Foreskin fibroblast (primary cell): ENCODE data around the genes HNRNPF, ZNF32 and RASSF4.

GRCh38 chr10:43409100-43410162 is at the start of gene HNRNPF:
Gene HNRNPF (minus strand): TSS chr10:43409186.
- RRBS, result 2% methylated on average over 27 of the region's 84 CpGs

DNA sequence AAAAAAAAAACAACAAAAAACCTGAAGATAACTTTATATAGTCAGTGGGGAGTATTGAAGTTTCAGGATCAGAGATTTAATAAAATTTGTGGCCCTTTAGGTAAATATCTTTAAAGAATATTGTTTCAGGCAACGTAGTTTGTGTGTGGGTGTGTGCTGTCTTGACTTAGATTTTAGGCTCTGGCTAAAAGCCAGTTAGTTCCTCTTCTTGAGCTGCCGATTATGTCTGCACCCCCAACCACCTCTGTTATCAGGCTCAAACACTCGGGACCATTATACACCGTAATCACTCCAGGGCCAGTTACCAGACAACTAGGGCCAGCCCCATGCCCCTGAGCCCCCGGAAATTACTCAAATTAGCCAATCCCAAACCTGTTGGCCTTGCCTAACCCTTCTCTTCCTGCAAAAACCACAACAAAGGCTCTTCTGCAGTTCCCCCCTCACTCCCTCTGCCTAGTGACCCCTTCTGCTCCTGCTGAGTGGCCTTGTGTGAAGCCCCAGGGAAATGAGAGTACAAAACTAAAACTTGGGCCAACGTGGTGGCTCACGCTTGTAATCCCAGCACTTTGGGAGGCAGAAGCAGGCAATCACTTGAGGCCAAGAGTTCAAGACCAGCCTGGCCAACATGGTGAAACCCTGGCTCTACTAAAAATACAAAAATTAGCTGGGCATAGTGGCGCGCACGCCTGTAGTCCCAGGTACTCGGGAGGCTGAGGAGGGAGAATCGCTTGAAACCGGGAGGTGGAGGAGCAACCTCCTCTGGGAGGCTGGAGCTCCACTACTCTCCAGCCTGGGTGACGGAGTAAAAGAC is 9.1 kb upstream of the HNRNPF start:
- RRBS, result no CpG with 5 or more reads among the region's 14 CpGs

- RRBS, result 1% methylated on average over 43 of the region's 87 CpGs
Observed at GRCh38 chr10:43648555-43649521, at the start of gene ZNF32. Gene ZNF32 (minus strand): TSS chr10:43648881.

GRCh38 chr10:43689955-43690774 is 41.5 kb upstream of the ZNF32 start:
- RRBS, result under 1% methylated on average over 21 of the region's 65 CpGs

DNA sequence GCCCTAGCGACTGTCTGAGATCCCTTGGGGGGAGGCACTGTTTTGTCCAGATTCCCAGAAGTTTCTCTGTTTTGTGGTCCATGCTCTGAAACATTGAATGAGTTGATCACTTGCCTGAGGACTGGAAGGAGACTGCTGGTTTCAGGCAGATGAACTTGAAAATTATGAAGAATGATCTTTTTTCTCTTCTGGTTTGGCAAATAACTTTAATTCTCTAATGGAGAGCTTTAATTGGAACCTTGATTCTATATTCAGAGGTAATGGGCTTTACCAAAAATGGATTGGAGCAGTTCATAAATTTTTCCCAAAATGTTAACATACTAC is 312.4 kb upstream of the ZNF32 start:
- RRBS, result no CpG with 5 or more reads among the region's 1 CpG

DNA sequence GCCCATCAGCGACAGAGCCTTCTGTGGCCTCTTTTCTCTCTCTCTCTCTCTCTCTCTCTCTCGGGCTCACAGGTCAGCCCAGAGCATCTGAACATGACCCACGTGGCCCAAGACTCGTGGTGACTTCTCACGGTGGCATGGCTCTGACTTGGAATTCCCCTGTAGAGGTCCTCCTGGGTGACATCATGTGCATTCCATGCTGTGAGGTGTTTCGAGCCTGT is 359.5 kb upstream of the ZNF32 start:
- RRBS, result no CpG with 5 or more reads among the region's 6 CpGs

- RRBS, result no CpG with 5 or more reads among the region's 13 CpGs
Observed at GRCh38 chr10:44233441-44234088, 151.3 kb downstream of the CXCL12 start.

GRCh38 chr10:44383422-44384430 is 1.2 kb downstream of the CXCL12 start:
- RRBS, result no CpG with 5 or more reads among the region's 58 CpGs

GRCh38 chr10:44786310-44787114 is 124.6 kb upstream of the TMEM72 start:
- RRBS, result no CpG with 5 or more reads among the region's 9 CpGs

DNA sequence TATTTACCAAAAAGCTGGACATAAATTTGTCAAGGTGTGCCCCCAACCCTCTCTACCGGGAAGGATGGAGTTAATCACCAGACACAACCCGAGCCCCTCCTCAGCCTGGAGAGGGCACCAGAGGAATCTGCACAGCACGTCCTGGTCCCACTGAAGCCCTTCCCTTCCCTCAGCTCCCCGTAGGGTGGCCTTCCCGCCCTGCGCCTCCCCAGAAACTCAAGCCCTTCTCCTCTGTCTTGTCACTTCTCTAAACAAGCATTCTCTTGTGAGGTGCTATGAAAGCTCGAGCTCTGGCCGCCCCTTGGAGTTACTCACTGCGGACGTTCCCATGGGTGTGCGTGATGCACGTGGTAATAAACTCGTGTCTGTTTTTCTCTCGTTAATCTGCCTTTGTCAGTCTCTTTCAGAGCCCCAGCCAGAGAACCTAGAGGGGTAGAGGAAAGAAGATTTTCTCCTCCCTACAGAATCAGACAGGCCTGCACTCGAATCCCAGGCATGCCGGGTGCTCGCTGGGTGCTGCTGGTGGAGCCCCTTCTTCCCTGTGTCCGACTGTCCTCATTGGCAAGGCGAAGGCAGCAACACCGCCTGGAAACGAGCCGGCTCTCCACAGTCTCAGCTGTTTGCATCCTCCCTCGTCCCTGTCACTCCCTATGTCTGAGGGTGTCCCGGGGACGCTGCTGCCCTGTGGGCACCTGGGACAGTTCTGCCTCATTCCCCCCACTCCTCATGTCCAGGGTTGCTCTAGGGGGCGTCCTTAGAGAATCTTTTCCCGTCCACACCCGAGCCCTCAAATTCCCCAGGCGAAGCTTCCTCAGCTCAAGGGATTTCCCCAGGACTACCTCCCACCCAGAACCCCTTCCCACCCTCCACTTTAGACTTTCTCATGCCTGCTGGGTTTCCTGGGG is 31.8 kb upstream of the TMEM72 start:
- RRBS, result 12% methylated on average over 9 of the region's 29 CpGs

DNA sequence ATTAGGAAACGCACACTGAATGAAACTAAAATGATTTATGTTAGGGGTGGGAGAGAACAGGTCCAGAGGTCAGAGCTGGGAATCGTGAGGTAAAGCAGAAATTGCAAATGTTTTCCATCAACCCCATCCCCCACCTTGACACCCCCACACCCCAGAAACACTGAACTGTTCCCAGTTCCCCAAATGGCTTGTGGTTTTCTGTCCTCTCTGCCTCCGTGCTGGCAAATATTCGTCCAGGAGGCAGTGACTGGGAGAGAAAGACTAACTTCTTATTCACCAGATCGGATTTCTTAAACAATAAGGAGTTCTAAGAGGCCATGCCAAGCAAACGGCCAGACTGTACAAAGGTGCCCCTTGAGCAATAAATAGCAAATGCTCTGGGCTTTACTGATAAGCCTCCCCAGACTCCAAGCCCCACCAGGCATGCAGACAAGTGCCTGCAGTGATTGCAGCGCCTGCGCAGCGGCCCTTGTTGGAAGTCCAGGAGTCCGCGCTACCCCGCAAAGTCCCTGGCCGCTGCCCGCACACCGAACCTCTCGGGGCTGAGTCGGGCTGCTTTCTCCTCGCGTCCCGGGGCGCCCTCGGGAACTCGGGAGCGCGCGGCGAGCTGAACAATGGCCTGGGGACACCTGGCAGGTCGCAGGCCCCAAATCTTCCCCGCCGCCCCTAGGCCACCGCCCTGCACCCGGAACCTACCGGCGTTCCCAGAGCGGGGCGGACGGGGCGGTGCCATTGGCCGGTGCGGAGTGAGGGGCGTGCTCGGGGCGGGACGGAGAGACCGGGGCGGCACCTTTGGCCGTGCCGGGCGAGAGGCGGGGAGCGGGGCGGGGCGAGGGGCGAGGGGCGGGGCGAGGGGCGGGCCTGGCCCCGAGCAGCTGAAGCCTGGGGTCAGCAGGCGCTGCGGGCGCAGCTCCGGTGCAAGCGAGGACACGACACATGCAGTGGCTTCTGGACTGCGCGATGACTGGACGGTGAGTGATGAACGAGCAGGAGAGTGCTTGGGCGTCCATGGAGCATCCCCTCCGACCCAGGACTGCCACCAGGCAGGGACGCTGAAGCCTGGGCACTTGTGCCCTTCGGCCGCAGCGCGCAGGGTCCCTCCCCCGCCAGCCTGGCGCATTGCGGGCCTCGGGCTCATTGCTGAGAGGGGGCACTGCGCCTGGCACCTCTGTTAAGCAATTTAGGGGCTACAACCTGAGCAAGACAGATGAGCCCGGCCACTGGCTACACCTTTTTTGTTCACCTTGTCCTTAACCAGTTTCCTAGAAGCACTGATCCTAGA is at the start of gene RASSF4:
Gene RASSF4 (plus strand): TSS at position 907 of the 1,282 bp plus-strand sequence.
- RRBS, result 1% methylated on average over 29 of the region's 81 CpGs

GRCh38 chr10:44976299-44976737 is 2.3 kb downstream of the DEPP1 start:
- RRBS, result no CpG with 5 or more reads among the region's 1 CpG

DNA sequence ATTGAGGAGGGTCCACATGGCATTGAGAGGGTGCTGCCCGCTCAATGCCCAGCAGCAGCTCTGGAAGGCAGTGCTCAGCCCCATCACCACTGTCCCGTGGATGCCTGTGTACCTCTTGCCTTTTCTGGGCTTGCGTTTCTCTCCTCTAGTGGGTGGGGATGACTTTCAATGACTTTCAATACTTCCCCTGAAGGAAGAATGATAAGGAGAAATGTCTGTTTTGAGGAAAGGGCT is 6.8 kb upstream of the ZNF22 start:
- RRBS, result no CpG with 5 or more reads among the region's 3 CpGs

DNA sequence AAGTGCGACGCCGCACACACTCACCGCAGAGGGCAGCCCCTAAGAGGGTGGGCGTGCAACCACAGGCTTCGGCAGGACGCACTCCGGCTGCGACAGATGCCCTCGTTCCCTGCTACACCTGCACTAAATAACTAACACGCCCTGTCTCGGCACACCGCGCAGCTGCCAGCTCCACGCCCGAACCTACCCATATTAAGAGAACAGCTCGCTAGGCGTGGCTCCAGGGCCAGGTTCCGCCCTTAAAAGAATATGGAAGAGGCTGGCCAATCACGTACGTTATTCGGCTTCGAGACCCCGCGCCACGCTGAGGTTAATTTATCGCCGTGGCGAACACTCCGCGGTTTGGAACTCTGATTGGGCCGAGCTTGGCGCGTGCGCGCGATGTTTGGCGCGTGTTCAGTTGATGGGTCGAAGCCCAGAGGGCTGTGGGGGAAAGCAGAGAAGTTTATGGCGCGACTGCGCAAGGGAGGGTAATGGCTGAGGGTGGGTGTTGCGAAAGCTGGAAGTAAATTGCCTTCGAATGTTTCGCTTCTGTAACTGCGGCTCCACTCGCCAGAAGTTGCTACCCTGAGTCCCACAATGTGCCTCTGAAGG is 91.0 kb downstream of the OR13A1 start:
- RRBS, result 85% methylated on average over 4 of the region's 48 CpGs

DNA sequence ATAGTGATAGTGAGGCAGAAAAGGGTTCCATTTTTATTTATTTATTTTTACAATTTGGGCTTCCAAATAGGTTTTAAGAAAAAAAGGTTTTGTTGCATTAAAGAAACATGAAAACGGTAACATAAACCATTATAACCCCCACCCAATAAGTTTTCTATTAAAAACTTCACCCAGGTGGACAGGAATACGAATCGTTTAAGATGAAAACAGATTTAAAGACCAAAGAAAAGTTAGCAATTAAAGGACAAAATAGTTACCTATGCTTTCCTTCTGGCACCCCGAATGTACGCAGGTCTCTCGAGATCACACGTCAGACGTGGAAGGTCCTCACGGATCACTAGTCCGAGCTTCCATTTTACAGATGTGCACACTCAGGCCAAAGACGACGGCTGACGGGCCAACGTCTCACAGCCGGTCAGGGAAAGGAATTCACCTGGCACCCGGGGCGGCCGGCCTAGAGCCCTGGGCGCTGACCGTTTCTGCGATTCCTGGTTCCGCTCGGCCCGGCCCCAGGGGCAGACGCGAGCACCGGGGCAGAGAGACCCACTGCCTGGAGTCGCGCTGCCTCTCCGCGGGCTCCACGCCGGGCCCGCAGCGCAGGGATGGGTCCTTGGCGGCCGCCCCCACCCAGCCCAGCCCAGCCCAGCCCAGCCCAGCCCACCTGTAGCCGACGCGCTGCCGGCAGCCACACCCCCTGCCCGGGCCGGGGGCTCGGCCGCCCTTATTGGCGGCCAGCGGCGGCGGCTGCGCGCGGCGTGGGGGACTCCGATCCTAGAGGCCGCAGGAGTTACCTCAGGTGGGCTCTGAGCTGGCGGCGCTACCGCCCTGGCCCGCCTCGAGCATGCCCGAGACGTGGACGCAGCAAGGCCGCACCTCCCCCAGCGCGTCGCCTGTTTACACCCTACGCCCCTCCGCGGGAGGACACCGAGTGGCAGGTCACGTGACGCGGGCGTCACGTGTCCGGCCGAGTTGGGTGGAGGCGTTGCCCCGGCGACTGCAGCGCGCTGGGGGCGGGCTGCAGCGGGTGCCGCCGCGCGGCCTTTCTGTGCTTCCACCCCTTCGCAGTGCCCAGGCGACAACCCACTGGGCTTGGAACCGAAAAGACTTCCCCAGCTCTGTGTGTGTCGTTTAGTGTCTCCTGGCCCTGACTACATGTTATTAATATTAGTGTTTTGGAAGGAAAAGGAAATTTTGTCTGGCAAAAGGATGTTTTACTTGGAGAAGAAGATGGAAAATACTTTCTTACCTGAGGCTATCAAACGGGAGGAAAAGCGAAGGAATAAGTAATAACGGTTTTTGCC is 59.3 kb upstream of the MARCHF8 start:
- RRBS, result 1% methylated on average over 18 of the region's 96 CpGs

- RRBS, result no CpG with 5 or more reads among the region's 1 CpG
Observed at GRCh38 chr10:45969718-45970073, 2.6 kb upstream of the TIMM23 start.

- RRBS, result no CpG with 5 or more reads among the region's 7 CpGs
Observed at GRCh38 chr10:45998105-45998976, 26.1 kb downstream of the TIMM23 start.

DNA sequence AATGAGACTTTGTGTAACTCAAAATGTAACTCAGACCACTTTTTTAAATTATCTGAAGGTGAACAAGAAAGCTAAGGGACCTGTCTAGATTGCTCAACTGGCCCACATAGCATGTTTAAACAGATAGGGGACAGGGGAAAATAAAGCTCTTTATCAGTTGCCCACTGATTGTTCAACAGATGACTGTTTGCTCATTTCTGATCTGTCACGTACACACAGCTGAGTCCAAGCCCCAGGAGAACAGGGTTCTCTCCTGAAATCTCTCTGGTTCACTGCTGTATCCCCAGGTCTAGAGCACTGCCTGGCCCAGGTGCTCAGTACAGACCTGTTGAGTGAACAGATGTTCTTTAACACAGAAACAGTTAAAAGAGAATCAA is 1.6 kb upstream of the NCOA4 start:
- RRBS, result no CpG with 5 or more reads among the region's 1 CpG

- RRBS, result no CpG with 5 or more reads among the region's 4 CpGs
Observed at GRCh38 chr10:46033518-46034259, 3.3 kb upstream of the NCOA4 start.

DNA sequence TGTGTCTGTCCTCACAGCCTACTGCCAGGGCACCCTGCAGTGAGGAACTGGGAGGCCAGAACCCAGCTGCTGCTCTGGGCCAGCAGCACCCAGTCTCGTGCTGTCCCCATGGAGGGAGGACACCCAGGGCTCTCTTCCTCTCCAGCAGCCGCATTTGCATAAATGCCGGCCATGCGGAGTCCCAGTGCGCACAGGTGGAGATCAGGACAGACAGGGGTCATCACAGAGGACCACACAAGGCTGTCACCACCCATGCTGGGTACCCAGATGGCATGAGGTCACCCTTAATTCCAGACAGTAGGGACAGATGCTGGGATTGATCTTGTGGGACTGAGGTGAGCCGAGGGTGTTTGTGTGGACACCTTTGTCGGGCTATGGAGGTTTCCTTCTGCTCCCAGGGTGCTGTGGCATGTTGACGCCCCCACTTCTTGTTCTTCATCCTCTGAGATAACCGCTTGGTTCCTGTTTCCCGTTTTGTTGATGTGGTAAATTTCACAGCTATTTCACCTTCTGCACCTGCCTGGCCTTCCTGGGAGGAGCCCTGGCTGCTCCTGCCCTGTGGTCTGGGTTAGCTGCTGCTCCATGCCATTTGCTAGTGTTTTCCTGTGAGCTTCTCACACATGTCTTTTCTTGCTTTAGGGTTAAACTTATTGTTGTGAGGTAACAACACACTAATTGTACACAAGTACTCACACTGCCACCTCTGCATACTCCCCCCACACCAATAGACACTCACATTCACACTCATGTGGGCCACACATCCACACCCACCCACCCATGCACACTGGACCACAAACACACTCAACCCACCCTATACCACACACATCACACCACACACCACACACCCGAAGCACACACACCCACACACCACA is 46.3 kb upstream of the MSMB start:
- RRBS, result no CpG with 5 or more reads among the region's 11 CpGs